Lung (tissue), 4 donors: ENCODE measurements around the genes ZNF655, ZSCAN25, CYP3A7, CYP3A4, OR2AE1, TRIM4, ZNF3 and CNPY4.

DNA sequence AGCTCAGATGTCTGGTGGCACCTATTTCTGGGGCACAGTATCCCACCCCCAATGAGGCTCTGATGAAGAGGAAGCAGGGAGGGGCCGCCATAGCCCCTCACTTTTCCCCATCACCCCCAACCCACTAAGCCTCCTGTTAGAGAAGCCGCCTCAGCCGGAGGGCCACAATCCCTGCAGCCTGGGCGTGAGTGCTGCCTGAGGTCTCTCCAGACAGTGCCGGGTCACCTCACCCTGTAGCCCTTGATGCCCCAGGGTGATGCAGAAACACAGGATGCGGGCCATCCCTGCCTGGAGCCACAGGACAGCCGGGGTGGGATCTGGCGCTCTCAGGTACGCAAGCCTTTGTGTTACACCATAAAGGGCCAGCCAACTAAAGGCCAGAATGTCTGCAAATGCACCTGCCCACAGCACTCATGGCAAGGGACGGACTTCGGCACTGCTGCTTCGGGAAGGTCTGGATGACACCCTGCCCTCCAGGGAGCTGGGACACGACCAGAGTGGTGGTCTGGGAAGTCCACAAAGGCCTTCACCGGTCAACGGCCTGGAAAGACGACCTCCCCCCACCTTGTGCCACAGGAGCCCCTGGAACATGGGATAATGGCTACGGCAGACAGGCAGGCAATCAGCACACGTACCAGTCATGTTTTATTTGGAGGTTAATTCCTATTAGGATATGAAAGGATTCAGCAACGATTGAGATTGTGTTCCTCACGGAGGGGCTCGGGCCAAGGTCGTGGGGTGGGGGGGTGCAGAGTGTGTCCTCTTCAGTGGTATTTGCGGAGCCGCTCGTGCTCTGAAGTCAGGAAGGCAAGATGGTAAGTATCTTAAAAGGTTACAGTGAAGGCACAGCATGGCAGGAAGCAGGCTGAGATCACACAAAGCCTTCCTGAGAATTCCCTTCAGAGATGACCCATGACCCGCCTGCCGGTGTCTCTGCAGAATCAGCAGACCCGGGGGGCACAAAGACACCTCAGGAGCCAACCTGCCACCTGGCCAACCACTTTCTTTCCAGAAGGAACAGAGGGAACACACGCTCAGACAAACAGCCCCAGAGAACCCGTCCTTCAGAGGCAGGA lies 8.1 kb downstream of the ATP5MF start:
- PRO-cap, result no peak
- RAMPAGE, long total RNA, result no peak
- RRBS, result 88% methylated on average over 5 of the region's 30 CpGs

DNA sequence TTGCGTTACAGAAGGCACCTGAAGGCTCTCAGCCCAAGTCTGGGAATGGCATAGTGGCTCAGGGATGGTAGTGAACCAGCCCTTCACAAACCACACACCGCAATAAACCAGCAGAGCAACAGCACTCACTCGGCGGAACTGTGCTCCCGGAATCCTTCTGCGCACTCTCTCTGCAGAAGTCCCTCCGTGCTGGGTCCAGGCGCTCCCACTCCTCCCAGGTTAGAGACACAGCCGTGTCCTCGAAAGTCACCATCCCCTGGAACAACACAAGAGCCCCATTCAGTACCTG lies 1.6 kb downstream of the ZNF394 start:
- PRO-cap, result no peak
- RAMPAGE, long total RNA, result no peak
- RRBS, result no CpG with 5 or more reads among the region's 10 CpGs

DNA sequence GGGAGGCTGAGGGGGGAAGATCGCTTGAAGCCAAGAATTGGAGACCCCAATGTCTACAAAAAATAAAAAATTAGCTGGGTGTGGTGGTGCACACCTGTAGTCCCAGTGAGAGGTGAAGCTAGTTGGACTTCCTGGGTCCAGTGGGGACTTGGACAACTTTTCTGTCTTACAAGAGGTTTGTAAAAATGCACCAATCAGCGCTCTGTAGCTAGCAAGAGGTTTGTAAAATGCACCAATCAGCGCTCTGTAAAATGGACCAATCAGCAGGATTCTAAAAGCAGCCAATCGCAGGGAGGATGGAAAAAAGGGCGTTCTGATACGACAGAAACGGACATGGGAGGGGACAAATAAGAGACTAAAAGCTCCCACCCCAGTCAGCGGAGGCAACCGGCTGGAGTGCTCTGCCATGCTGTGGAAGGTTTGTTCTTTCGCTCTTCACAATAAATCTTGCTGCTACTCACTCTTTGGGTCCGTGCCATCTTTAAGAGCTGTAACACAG lies 1.1 kb upstream of the ZNF394 start:
- PRO-cap, result no peak
- RAMPAGE, long total RNA, result no peak
- RRBS, result no CpG with 5 or more reads among the region's 11 CpGs

GRCh38 chr7:99558361-99559519 lies at the start of gene ZNF655:
ZNF655 (plus strand) TSS chr7:99558642.
- PRO-cap, result bidirectional peak, plus-strand start at chr7:99558642, minus-strand start at chr7:99558530
- RAMPAGE, long total RNA, result start-site peak on the minus strand at chr7:99558488-99558543, 36 and 18 reads in 2 replicates
- RRBS, result 2% methylated on average over 55 of the region's 94 CpGs

DNA sequence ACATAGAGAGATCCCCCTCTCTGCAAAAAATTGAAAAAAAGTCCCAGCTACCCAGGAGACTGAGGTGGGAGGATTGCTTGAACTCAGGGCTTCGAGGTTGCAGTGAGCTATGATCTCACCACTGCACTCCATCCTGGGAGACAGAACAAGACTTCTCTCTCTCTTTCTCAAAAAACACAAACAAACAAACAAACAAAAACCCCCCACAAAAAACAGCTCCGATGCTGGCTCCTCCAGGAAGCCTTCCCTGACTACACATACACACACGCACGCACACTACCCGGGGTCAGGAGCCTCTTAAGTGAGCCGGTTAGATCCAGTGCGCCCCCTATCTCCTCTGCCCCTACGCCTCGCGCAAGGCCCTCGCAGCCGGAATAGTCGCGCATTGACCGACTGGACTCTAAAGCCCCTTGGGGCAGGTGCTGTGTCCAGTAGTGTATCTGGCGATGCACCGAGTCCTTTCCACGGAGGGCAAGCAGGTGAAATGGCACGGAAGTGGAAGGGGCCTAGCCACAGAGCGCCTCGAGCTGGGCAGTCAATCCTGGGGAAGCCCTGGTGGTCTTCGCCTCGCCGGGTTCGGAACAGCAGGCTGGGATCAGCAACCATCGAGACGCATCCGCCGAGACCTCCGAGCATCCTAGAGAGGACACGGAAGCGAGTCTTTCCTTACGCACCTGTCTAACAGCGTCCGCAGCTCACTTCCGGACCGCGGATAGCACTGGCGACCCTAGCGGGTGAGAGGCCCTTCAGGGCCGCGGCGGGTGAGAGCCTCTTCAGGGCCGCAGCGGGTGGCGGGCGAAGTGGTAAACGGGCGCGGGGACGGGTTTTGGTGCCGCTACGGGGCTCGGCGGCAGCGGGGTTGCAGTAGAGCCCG lies at the start of gene ZSCAN25:
Gene ZSCAN25 (plus strand): TSS at position 691 of the 874 bp plus-strand sequence.
- PRO-cap, result bidirectional peak, plus-strand start at position 698 of the sequence, minus-strand start at position 639 of the sequence
- RAMPAGE, long total RNA, result no peak
- RRBS, result under 1% methylated on average over 13 of the region's 57 CpGs

DNA sequence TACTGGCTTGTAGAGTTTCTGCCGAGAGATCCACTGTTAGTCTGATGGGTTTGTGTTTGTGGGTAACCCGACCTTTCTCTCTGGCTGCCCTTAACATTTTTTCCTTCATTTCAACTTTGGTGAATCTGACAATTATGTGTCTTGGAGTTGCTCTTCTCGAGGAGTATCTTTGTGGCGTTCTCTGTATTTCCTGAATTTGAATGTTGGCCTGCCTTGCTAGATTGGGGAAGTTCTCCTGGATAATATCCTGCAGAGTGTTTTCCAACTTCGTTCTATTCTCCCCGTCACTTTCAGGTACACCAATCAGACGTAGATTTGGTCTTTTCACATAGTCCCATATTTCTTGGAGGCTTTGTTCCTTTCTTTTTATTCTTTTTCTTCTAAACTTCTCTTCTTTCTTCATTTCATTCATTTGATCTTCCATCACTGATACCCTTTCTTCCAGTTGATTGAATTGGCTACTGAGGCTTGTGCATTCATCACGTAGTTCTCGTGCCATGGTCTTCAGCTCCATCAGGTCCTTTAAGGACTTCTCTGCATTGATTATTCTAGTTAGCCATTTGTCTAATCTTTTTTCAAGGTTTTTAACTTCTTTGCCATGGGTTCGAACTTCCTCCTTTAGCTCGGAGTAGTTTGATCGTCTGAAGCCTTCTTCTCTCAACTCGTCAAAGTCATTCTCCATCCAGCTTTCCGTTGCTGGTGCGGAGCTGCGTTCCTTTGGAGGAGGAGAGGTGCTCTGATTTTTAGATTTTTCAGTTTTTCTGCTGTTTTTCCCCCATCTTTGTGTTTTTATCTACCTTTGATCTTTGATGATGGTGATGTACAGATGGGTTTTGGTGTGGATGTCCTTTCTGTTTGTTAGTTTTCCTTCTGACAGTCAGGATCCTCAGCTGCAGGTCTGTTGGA lies 21.1 kb downstream of the CYP3A5 start:
- PRO-cap, result no peak
- RAMPAGE, long total RNA, result no peak
- RRBS, result no CpG with 5 or more reads among the region's 16 CpGs

- PRO-cap, result no peak
- RAMPAGE, long total RNA, result no peak
- RRBS, result no CpG with 5 or more reads among the region's 6 CpGs
Measured at GRCh38 chr7:99671567-99672122, 8.2 kb downstream of the CYP3A5 start.

DNA sequence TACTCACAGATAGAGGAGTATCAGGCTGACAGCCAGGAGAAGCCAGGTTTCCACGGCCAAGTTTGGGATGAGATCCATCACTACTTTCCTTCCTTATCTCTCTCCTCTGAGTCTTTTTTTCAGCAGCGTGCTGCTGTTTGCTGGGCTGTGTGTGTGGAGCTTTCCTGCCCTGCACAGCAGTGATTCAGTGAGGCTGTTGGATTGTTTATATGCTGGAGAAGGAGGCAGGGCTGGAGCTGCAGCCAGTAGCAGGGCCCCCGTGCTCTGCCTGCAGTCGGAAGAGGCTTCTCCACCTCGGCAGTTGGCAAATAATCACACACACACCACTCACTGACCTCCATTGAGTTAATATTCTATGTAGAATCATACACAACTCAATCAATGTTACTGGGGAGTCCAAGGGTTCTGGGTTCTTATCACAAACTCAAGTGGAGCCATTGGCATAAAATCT lies at the start of gene CYP3A7:
Gene CYP3A7 (minus strand): TSS at position 181 of the 451 bp plus-strand sequence.
- PRO-cap, result no peak
- RAMPAGE, long total RNA, result no peak
- RRBS, result no CpG with 5 or more reads among the region's 5 CpGs

DNA sequence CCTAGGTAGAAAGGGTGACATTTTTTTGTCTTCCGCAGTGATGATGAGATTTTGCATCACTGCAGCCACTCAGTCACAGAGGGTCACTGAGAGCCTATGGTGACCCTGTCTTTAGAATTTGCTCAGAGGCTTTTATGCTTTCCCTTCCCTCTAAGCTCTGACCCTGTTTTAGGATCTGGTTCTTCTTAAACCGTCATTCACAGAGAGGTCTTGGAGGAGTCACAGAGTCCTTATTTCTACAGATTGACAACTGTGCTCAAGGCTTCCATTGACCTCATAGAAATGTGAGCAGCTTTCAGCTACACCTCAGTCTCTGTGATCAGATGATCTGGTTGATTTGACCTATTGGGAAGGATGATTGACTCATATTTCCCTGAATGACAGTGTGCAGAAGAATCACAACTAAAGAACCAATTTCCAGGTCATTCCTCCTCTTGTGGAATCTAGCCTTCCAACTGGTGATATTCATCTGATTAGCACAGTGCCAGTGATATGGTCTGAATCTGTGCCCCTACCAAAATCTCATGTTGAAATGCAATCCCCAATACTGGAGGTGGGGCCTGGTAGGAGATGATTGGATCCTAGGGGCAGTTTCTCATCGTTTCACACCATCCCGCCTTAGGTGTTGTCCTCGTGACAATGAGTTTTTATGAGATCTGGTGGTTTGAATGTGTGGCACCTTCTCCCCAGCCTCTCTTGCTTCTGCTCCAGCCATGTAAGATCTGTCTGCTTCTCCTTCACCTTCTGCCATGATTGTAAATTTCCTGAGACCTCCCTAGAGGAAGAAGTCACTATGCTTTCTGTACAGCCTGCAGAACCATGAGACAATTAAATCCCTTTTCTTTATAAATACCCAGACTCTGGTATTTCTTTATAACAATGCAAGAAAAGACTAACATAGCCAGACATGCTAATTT lies 3.3 kb downstream of the CYP3A4 start:
- PRO-cap, result no peak
- RAMPAGE, long total RNA, result no peak
- RRBS, result no CpG with 5 or more reads among the region's 5 CpGs

GRCh38 chr7:99784085-99784510 lies at the start of gene CYP3A4:
CYP3A4 (minus strand) TSS chr7:99784184.
- PRO-cap, result no peak
- RAMPAGE, long total RNA, result no peak
- RRBS, result no CpG with 5 or more reads among the region's 1 CpG

- PRO-cap, result no peak
- RAMPAGE, long total RNA, result no peak
- RRBS, result no CpG with 5 or more reads among the region's 1 CpG
Measured at GRCh38 chr7:99829415-99830164, 1.8 kb downstream of the CYP3A43 start.

GRCh38 chr7:99876747-99877363 lies at the start of gene OR2AE1:
OR2AE1 (minus strand) TSS chr7:99877033.
- PRO-cap, result no peak
- RAMPAGE, long total RNA, result no peak
- RRBS, result no CpG with 5 or more reads among the region's 4 CpGs

DNA sequence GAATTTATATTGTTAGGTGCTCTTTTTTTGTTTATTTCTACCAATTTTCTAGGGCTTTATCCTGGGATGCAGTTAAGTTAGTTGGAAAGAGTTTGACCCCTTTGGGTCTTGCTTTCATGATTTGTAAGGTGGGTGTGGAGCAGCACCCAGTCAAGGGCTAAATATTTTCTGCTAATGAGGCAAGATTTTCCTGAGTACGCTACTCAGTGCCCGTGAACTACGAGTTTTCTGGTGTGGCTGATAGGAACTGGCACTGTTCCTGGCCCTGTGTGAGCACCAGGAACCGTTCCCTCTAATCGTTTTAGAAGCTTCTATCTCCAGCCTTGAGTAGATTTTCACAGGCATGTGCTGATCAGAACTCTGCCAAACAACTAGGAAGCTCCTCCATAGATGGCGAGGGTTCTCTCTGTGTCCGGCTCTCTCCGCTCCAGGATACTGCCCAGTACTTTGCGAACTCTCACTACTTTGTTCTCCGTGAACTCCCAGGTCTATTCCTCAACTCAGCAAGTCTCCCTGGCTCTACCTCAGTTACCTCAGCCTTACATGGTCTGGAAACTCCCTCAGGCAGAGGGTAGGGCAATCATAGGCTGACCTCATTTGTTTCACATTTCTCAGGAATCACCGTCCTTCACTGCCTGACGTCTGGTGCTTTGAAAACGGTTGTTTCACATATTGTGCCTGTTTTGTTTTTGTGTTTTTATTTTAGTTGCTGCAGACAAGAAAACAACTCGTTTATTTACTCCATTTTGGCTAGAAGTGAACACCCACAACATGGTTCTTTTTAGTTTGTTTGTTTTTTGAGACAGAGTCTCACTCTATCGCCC lies 17.7 kb downstream of the TRIM4 start:
- PRO-cap, result no peak
- RAMPAGE, long total RNA, result no peak
- RRBS, result no CpG with 5 or more reads among the region's 15 CpGs

GRCh38 chr7:99918778-99919907 lies at the start of gene TRIM4:
TRIM4 (minus strand) TSS chr7:99919530.
- PRO-cap, result bidirectional peak, plus-strand start at chr7:99919727, minus-strand start at chr7:99919489
- RAMPAGE, long total RNA, result no peak
- RRBS, result 2% methylated on average over 26 of the region's 86 CpGs

DNA sequence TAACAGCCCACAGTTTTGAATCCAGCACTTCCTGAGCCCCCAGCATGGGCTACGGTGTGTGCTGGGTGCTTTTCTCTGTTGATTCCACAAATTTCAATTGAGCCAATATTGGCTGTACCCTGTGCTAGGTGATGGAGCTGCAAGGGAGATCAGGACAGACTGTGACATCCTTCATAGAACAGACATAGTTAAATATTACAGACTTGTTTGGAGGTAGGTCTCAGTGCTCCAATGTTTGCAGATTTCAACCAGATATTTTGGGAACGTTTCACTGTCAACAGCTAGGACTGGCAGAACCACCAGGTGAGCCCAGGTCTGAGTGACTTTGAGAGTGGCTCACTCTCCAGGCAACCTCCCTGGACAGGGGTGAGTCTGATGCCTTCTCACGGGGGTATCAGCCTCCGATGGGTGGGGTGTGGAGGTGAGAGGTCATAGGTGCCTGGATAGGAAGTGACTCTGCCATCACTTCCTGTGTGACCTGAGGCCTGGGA lies 4.7 kb downstream of the AZGP1 start:
- PRO-cap, result no peak
- RAMPAGE, long total RNA, result no peak
- RRBS, result no CpG with 5 or more reads among the region's 4 CpGs

DNA sequence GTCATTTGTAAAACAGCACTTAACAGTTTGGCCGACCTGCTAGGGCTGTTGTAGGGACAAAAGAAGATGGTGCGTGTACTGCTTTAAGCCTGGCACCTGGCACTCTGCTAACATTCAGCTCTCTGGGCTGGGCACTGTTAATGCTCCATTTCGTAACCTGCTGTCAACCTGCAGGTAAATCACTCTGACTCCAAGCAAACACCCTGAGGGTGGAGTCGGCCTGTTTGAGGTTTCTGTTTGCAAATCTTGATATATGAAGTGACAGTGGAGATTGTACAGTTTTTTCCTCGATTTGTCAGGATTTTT lies 7.3 kb downstream of the ZKSCAN1 start:
- PRO-cap, result no peak
- RAMPAGE, long total RNA, result no peak
- RRBS, result no CpG with 5 or more reads among the region's 5 CpGs

DNA sequence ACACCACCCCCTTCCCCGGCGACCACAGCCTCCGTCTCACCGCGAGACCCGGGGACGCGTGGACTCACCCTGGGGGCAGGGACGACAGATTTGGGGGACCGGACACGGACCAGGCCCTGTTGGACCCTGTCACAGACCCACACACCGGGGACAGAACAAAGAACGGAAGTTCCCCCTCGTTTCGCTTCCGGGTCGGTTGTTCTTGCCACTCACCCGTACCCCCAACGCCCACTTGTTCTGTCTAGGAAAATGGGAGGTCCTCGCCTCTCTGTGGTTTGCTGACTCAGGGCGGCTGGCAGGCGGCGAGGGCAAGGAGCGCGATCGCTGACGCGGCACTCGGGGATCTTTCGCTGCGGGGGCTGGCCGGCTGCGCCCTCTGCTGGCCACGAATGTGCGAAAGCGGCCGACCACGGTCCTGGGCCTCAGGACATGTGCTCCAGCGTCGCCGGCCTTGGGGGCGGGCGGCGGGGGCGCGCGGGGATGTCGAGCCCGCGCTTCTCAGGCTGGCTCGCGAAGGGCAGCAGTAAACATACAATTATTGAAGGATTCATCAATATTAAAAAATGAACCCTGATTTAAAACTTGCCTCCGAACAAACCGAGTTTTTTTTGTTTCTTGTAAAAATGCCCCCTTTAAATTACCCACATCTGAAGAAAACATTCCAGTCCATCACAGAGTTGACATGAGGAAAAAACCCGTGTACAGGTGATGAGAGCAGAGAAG lies at the start of gene ZNF3:
Gene ZNF3 (minus strand): TSS at position 157 of the 723 bp plus-strand sequence.
- PRO-cap, result bidirectional peak, plus-strand start at position 335 of the sequence, minus-strand start at position 157 of the sequence
- RAMPAGE, long total RNA, result no peak
- RRBS, result 1% methylated on average over 15 of the region's 55 CpGs

GRCh38 chr7:100098971-100099975 lies 1.9 kb downstream of the MCM7 start:
- PRO-cap, result no peak
- RAMPAGE, long total RNA, result no peak
- RRBS, result 90% methylated on average over 2 of the region's 31 CpGs

DNA sequence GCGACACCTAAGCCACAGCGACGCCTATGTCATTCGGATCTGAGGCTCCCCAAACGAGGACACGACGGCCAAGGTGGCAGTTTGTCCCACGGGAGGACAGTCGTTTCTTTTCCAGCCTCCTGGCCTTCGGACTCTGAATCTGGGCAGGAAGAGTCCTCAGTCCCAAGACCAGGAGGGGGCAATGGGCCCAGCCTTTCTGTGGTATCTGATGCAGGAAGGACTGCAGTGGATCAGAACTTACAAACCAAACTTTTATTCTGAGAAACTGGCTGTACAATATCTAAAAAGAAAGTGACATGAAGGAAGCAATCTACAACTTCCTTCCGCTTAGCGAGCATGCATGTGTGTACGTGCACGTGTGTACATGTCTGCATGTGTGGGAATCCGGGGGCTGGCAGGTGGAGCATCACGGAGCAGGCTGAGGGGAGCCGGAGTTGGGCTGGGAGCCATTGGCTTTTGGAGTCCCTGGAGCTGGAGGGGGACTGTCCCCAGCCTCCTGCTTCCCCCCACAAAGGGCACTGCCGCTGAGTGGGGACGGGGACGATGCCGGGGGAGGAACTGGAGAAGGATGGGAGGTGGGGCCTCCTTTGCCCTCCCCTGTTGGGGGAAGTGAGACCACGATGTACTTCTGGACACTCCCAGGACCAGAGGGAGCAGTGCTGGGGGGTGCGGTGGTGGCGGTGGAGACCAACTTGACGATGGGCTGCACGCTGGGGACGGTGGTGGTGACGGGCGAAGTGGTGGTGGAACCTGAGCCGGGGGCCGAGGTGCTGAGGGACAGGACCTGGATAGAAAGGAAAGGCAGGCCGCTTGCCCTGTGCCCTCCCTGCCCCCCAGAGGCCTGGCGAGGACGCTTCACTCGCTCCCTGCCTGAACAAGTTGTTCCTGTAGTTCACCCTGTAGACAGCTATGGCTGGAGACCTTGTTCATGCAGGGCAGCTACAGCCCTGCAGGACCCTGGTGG lies 5.7 kb downstream of the AP4M1 start:
- PRO-cap, result no peak
- RAMPAGE, long total RNA, result no peak
- RRBS, result 84% methylated on average over 3 of the region's 35 CpGs

DNA sequence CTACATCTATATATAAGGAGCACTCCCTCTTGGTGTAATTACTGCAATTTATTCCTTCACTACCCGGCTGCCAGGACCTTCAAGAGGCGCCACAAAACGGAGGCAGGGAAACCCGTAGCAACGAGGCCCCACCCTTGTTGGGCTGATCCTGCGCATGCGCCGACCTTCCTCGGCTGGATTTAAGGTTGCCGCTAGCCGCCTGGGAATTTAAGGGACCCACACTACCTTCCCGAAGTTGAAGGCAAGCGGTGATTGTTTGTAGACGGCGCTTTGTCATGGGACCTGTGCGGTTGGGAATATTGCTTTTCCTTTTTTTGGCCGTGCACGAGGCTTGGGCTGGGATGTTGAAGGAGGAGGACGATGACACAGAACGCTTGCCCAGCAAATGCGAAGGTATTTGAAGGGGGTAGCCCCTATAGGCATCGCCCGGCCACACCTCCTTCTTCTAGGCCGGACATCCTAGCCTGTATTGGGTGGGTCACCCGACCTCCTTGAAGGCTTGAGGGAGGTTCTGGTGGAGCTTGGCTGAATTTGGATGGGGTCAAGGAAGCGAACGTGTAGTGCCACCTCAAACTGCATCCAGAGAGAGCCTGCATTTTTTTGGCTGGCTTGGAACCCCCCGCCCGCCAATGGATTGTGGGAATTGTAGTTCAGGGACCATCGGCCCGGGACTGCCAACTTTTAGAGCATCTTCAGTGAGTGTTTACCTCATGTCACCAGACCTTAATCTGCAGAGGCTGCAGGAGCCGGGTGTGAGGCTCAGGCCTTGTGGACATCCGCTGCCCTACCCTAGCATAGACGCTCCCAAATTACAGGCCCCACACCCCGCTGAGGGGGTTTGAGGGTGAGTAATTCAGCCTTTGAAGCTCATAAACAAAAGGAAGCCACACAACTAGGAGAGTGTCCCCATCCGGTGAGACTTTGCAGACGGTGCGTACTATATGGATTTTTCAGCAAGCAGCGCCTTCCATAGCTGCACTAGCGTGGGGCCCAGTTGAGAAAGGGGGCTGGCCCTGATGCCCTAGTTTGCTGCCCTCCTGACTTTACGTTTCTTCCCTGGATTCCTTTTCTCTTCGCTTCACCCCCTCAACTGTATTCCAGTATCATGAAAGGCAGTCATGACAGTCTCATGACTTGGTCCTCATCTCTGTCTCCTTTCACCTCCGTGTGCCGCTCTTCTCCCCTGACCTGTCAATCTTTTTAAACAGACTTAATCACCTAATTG lies at the start of gene CNPY4:
Gene CNPY4 (plus strand): TSS at position 165 of the 1,225 bp plus-strand sequence.
- PRO-cap, result no peak
- RAMPAGE, long total RNA, result no peak
- RRBS, result 6% methylated on average over 2 of the region's 44 CpGs